Right lobe of liver (tissue), 4 donors: Measurements from ENCODE around the gene OSR1.

DNA sequence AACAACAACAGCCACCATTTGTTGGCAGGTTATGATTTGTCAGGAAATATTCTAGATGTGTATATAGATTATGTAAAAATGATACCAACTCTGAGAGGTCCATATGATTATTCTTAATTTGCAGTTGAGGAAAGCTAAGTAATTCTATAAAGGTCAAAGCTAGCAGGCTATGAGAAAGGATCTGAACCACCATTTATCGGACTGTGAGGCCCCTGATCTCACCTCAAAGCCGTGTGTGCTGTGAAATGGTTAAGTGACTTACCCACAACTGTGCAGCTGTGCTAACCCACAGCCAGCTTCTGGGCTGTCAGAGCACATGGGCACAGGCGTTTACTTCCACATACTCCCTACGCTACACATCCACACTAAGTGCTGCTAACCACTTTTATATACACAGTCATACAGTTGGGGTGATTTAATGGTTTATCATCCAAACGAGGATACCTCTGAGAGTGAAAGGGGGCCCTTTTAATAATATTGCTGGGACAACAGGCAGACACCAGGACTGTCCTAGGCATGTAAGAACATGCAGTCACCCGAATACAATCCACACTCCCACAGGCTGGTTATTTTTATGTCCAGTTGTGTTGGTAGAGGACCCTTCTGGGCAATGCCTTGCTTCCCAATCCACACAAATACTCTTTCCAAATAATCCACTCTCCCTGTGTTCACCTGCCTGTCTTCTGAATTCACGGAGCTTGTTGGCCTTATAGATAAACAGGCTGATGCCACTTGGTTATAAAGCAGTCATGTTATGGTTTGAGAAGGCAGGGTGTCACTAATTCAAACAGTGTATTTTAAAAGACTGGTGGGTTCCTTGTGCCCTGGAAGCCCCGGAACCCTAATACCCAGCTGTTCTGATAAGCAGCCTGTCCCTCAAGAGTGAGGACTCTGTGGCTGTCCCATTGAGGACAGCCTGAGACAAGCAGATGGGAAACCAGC lies 37.2 kb downstream of the CYRIA start:
- PRO-cap, 4 experiments, result no peak in any of the 4 experiments
- RAMPAGE, long total RNA, 2 experiments, result no peak in any of the 2 experiments

DNA sequence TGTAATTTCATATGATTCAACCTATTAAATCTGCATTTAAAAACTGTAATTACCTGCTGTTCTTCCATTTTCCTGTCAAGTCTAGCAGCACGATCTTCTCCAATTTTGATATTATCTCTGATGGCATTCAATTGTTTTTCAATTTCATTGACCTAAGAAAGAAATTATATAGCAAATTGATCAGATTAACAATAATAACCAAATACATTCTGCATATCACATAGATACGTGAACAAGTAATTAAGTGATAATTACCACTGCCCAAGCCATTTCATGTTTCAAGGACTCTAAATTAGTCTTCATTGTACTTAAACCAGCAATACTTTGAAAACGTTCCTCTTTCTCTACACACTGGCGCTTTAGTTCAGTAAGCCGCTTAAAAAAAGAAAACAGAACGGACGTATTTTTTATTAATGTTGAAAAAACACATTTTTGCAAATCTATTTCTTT lies 32.7 kb downstream of the SMC6 start:
- PRO-cap, 4 experiments, result no peak in any of the 4 experiments
- RAMPAGE, long total RNA, 2 experiments, result no peak in any of the 2 experiments

GRCh38 chr2:17799210-17800606 lies 16.6 kb upstream of the MSGN1 start:
- PRO-cap, 4 experiments, result no peak in any of the 4 experiments
- RAMPAGE, long total RNA, 2 experiments, result no peak in any of the 2 experiments

- PRO-cap, 4 experiments, result no peak in any of the 4 experiments
- RAMPAGE, long total RNA, 2 experiments, result no peak in any of the 2 experiments
Measured at GRCh38 chr2:17877697-17878439, 599 bp upstream of the KCNS3 start.

DNA sequence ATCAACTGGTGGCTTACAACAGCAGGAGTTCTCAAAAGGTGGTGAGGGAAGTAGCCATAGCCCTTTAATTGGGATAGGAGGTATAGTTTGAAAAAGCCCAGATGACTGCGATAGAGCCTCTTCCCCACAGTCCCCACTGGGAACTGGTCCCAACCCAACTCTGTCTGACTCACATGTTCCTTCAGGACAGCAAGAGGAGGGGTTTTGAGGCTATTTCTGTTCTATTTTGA lies 98.2 kb downstream of the KCNS3 start:
- PRO-cap, 4 experiments, result no peak in any of the 4 experiments
- RAMPAGE, long total RNA, 2 experiments, result no peak in any of the 2 experiments

- PRO-cap, 4 experiments, result no peak in any of the 4 experiments
- RAMPAGE, long total RNA, 2 experiments, result no peak in any of the 2 experiments
Measured at GRCh38 chr2:18648038-18648279, 58.6 kb upstream of the NT5C1B start.

- PRO-cap, 4 experiments, result peak in 3 of 4 experiments; most common plus-strand start chr2:18831275 (in 2); most common minus-strand start chr2:18831132 (in 3)
- RAMPAGE, long total RNA, 2 experiments, result no peak in any of the 2 experiments
Measured at GRCh38 chr2:18830954-18831382, 241.6 kb upstream of the NT5C1B start.

DNA sequence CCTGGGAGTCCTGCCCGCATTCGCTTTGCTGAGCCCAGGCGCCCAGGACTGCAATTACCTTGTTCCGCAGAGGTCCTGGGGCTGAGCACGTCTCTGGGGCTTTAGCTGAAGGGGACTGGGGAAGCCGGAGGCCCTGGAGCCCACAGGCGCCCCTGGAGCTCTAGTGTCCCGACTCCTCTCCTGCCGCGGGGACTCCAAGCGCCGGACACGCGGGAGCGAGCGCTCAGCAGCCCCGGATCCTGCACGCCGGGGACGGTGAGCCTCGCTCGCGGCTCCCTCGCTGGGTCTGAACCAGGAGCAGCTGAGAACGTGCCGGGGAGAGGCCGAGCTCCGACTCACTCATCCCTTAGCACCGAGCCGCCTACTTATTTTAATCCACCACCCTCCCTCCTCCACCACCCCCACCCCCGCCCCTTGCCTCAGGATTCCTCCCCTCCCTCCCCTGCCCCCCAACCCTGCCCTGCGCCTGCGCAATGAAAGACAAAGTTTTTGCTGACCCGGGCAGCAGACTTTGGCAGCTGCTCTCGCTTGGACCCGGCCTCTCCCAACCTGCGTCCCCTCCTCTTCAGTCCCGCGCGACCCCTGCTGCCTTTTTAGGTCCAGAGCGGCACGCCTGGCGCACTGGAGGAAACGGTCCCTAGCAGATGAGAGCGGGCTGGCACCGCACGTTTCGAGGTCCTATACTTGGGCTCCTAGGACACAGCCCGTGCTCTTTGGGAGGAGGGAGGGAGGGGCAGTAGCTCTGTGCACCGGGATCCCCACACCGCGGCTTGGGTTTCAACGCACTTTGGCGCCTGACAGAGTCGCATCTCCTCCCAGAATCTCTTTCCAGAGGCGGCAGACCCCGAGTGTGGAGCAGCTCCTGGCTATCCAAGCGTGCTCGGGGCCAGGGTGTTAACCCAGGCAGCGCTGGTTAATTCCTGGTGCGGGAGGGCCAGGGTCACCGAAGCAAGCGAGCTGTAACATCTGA lies at the start of gene OSR1:
OSR1 (minus strand) TSS at position 341 of the 970 bp plus-strand sequence.
- PRO-cap, 4 experiments, result peak in 3 of 4 experiments; most common plus-strand start position 477 of the sequence (in 2); most common minus-strand start position 341 of the sequence (in 3)
- RAMPAGE, long total RNA, 2 experiments, result start-site peak on the minus strand in 1 of 2 experiments, centred at position 339 of the sequence, 7 reads per replicate

GRCh38 chr2:19504425-19504882 lies 146.0 kb upstream of the OSR1 start:
- PRO-cap, 4 experiments, result peak in 4 of 4 experiments; most common plus-strand start chr2:19504784 (in 3); most common minus-strand start chr2:19504685 (in 3)
- RAMPAGE, long total RNA, 2 experiments, result no peak in any of the 2 experiments

DNA sequence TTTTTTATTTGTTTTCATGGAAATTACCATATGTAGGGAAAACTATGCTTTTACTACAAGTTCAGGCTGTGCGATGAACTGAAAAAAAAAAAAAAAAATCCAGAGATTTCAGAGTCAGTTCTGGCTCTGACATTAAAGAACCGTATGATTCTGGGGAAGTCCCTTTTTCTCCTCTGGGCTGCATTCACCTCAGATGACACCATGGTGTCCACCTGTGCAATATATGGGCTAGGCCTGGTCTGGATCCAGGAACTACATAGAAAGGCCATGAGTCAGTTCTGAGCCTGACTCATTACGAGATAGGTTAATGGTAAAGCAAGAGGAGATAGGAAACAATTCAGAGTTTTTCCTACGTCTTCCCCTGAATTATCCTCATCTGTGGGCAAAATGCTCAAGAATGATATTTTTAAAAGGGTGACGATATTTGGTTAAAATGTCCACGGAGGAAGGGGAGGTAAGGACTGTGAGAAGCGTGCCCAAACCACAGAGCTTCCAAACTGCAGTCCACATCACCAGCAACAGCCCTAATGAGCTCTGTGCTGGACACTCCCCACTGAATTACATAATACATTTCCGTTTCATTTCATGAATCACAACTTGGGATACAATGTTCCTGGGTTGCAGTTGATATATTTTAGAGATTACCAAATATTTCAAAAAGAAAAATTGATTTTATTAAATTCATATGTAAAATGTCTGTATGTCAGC lies 180.1 kb upstream of the OSR1 start:
- PRO-cap, 4 experiments, result peak in 2 of 4 experiments; most common minus-strand start position 499 of the sequence (in 2)
- RAMPAGE, long total RNA, 2 experiments, result no peak in any of the 2 experiments

- PRO-cap, 4 experiments, result no peak in any of the 4 experiments
- RAMPAGE, long total RNA, 2 experiments, result no peak in any of the 2 experiments
Measured at GRCh38 chr2:19738584-19739119, 163.1 kb downstream of the TTC32 start.

GRCh38 chr2:19747367-19747618 lies 154.5 kb downstream of the TTC32 start:
- PRO-cap, 4 experiments, result no peak in any of the 4 experiments
- RAMPAGE, long total RNA, 2 experiments, result no peak in any of the 2 experiments

GRCh38 chr2:19900406-19900791 lies 1.4 kb downstream of the TTC32 start:
- PRO-cap, 4 experiments, result peak in 1 of 4 experiments; most common plus-strand start chr2:19900728 (in 1); most common minus-strand start chr2:19900716 (in 1)
- RAMPAGE, long total RNA, 2 experiments, result no peak in any of the 2 experiments

DNA sequence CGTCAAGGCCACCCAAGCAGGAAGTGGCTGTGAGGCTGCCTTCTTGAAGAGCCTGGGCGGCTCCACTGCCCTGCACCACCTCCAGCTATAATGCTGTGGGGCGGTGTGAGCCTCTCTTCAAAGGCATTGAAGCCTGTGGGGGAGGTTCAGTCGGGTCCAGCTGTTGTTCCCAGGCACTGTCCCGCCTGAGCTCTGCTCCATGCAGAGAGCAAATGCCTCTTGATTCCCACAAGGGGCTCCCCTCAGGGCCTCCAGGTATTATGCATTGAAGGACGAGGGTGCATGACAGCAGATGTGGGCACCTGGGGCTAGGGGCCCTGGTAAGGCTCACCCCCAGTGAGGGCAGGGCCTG lies 29.5 kb upstream of the LAPTM4A start:
- PRO-cap, 4 experiments, result no peak in any of the 4 experiments
- RAMPAGE, long total RNA, 2 experiments, result no peak in any of the 2 experiments

- PRO-cap, 4 experiments, result no peak in any of the 4 experiments
- RAMPAGE, long total RNA, 2 experiments, result no peak in any of the 2 experiments
Measured at GRCh38 chr2:20155888-20156652, 68.9 kb downstream of the SDC1 start.

DNA sequence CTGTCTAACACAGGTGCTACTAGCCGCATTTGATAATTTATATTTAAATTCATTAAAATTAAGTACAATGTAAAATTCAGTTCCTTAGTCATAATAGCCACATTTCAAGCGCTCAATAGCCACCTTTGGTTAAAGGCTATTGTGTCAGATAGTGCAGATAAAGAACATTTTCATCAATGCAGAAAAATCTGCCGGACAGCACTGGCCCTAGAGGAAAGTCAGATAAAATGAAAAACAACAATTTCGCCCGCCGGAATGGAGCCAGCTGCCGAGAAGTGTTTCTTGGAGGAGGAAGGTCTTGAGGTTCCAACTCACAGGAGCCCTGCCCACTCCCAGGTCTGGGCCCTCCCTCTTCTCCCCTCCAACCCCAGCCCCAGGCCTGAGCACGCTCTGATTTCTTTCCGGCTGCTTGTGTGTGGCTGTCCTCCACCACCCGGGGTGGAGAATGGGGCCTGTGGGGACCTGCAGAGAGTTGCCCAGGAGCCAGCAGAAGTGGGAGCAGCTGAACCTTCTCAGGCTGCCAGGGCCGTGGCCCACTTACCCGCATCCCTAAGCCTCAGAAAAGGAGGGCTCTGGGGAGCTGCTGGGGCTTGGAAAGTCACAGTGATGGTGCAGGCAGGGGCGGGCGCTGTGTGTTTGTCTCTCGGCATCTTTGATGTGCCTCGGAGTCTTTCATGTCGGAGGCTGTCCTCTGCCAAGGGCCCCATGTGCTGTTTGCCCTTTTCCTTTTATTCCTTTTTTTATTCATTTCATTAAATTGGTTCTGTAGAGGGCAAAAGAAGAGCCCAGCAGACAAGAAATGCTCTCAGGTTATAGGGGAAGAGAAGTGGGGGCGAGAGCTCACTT lies 52.7 kb downstream of the SDC1 start:
- PRO-cap, 4 experiments, result no peak in any of the 4 experiments
- RAMPAGE, long total RNA, 2 experiments, result no peak in any of the 2 experiments

DNA sequence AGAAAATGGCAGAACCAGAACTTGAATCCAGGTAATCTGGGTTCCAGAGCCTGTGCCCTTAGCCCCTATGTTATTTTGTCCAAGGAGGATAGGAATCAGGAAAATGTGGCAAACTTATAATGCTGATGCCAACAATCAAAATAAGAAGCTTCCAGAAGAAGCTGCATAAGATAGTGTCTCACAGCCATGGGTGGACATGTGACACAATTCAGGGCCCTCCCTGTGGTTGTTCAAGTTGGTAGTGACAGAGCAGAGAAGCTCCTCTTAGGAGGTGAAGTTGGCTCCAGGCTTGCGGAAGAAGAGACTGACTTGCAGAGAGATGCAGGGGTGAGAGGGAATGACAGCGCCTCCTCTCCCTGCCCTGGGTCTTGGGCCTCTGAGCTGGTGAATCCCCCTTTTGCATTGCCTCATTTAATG lies 23.1 kb upstream of the RHOB start:
- PRO-cap, 4 experiments, result peak in 1 of 4 experiments; most common plus-strand start position 241 of the sequence (in 1)
- RAMPAGE, long total RNA, 2 experiments, result no peak in any of the 2 experiments

DNA sequence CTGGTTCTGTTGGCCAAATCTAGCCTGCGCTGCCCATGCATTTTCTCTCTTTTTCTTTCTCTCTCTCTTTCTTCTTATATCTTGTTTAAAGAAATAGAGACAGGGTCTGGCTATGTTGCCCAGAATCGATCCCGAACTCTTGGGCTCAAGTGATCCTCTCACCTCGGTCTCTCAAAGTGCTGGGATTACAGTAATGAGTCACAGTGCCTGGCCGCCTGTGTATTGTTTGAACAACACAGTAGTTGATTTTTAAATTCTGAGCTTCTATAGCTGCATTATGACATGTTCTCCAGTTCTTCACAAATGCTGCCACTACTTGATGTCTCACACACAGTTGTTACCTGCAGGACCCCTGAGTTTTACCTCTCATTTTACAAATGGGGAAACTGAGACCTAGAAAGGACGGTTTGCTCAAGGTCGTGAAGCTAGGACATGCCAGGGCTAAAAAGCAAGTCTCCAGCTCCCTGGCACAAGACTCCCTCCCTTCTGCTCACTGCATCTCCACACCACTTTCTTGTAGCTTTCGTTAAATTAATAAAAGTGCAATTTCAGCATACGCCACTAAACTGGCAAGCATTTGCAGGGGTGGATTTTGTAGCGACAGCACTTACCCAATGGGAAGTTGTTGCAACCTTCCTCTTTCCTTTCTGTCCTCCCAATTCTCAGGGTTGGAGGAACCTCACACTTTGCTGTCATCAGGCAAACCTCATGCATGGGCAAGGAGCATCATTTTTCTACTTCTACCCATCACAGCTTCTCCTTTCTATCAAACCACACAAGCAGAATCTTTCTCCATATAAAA lies 7.6 kb upstream of the RHOB start:
- PRO-cap, 4 experiments, result peak in 4 of 4 experiments; most common plus-strand start position 658 of the sequence (in 3); most common minus-strand start position 173 of the sequence (in 2)
- RAMPAGE, long total RNA, 2 experiments, result no peak in any of the 2 experiments

DNA sequence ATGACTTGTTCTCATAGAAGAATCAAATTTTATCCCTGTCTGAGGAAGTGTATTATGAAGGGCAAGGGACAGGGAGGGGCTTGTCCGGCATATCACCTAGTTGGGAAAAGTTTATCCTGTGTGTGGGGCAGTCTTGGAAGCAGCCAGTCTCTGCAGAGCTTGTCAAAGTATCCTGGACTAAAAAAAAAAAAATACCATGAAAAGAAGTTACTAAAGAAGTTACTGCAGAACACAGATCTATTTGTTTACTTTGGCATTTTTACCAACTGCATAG lies 3.0 kb upstream of the RHOB start:
- PRO-cap, 4 experiments, result peak in 4 of 4 experiments; most common plus-strand start position 119 of the sequence (in 4); most common minus-strand start position 174 of the sequence (in 2)
- RAMPAGE, long total RNA, 2 experiments, result no peak in any of the 2 experiments

- PRO-cap, 4 experiments, result peak in 4 of 4 experiments; most common plus-strand start chr2:20447753 (in 2); most common minus-strand start chr2:20447933 (in 3)
- RAMPAGE, long total RNA, 2 experiments, result start-site peak on the plus strand in 1 of 2 experiments, at chr2:20447730-20447873 at its widest, 189 reads per replicate; start-site peak on the minus strand in 1 of 2 experiments, at chr2:20447689-20447934 at its widest, 402 reads per replicate
Measured at GRCh38 chr2:20447668-20447981, 751 bp downstream of the RHOB start.